SEM (cell line): ENCODE data around the gene OSTF1.

DNA sequence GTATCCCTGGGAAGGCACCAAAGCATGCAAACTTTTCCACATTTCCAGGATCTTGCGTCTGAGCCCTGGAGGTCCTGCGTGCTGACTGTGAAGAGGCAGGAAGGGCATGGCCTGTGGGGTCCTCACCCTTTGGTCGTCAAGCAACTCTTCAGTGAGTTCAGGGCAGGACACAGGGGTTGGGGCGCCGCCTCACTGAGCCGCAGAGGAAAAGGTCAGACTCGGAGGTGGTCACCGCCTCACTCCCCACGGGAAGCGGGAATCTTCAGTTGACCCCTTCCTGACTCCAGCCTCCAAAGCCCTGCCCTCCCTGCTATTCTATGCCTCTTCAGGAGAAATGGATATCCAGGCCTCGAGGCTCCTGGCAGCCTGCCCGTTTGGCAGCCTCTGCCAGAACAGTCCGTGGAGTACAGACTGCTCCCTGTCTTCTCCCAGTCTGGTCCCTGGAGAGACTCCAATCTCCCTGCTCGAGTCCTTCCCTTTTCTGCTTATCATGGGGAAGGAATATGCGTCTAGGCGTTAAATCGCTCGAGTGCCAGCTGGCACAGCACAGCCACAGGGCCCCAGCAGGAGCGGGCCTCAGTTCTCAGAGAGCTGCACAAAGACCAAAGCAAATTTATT lies 187.0 kb upstream of the KLF9 start:
- PRO-cap, result no peak

GRCh38 chr9:71096266-71096660 lies 25.2 kb downstream of the TRPM3 start:
- PRO-cap, result no peak

- PRO-cap, result no peak
These were observed 129.7 kb downstream of the CEMIP2 start for GRCh38 chr9:71638483-71639152.

GRCh38 chr9:71699702-71700065 lies 68.6 kb downstream of the CEMIP2 start:
- PRO-cap, result no peak

- PRO-cap, result no peak
These were observed 14.9 kb upstream of the CEMIP2 start for GRCh38 chr9:71783080-71783656.

DNA sequence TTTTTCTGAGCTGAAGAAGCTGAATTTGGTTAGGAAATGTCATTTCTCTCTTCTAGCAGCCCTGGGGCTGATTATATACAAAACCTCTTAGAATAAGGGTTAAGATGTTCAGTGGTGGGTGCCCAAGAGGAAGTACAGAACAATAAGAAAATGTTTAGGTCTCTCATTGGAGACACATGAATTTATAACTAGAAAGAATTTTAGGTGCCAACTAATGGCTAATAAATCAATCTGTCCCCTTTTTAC lies 14.2 kb downstream of the ABHD17B start:
- PRO-cap, result unidirectional peak, plus-strand start at position 107 of the sequence

DNA sequence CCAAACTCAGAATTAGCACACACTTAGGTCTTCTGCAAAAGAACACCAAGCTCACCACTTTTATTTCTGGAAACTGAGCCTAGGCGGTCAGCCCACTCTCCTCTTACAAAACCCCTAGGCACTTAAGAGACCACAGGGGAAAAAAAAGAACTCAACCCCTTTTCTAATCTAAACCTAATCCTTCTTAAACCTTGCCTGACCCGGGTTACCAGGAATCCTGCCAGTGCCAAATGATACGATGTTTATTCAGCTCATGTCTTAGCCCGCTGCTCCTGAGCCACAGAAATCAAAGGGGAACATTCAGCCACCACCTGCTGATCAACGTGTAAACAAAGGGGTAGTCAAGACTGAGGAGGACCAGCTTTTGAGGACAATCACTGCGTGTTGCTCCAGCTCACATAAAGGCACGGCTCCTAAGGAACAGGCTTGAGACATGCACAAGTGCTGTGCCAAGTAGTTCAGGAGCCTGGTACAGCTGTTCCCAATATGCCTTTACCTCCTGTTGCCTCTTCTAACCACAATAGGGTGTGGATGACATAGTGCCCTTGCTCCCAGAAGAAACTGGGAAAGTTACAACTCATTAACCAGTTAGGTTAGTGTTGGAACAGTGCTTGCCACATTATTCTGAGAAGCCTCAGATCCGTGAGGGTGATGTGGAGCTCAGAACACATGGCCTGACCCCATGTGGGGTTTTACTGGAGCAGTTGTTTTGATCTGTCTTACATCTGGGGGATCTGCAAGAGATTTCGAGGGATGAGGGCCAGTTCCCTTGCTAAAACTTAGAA lies 49.3 kb downstream of the ZFAND5 start:
- PRO-cap, result unidirectional peak, plus-strand start at position 57 of the sequence

- PRO-cap, result no peak
These were observed 9.0 kb downstream of the ZFAND5 start for GRCh38 chr9:72355764-72356629.

GRCh38 chr9:72461006-72461293 lies 60.5 kb upstream of the TMC1 start:
- PRO-cap, result no peak

- PRO-cap, result no peak
These were observed 43.4 kb upstream of the TMC1 start for GRCh38 chr9:72477888-72478606.

- PRO-cap, result no peak
These were observed 27.5 kb downstream of the ALDH1A1 start for GRCh38 chr9:72925314-72925837.

- PRO-cap, result no peak
These were observed 5.9 kb downstream of the ALDH1A1 start for GRCh38 chr9:72946719-72947542.

- PRO-cap, result no peak
These were observed 17.7 kb upstream of the ANXA1 start for GRCh38 chr9:73133858-73134408.

DNA sequence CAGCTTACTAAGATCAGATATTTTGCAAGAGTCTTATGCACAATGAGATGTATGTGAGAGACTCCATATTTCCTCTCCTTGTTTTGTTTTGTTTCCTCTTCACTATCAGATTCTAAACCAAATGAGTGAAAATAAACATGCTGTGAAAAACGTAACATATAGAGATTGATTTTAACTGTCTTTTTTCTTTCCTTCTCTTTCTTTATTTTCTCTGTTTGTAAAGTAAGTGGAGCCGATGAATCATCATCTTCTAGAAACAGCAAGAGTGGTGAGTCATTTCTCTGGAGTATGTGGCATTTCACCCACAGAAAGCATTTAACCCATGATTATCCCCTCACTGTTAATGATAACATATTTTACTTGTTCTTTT lies 2.3 kb upstream of the ANXA1 start:
- PRO-cap, result no peak

DNA sequence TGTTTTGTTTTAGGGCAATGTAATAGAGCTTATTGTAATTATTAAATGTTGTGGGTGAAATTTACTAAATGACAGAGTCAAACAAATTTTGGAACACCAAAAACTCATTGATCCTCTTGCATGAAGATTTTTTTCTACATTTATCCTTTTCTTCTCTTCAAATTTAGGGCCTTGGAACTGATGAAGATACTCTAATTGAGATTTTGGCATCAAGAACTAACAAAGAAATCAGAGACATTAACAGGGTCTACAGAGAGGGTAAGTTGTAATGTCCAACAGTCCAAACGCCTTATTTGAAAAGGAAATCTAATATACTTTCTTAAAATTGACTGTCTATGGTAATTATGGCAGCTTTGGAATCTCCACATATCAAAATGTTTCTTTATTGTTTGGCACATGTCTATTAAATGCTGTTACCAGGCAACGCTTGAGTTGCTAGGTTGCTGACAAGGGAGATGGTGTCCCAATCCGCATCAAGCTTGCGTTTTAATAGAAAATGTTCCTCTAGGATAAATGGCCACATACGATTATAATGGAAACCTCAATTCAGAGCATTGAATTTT lies 9.1 kb downstream of the ANXA1 start:
- PRO-cap, result no peak

DNA sequence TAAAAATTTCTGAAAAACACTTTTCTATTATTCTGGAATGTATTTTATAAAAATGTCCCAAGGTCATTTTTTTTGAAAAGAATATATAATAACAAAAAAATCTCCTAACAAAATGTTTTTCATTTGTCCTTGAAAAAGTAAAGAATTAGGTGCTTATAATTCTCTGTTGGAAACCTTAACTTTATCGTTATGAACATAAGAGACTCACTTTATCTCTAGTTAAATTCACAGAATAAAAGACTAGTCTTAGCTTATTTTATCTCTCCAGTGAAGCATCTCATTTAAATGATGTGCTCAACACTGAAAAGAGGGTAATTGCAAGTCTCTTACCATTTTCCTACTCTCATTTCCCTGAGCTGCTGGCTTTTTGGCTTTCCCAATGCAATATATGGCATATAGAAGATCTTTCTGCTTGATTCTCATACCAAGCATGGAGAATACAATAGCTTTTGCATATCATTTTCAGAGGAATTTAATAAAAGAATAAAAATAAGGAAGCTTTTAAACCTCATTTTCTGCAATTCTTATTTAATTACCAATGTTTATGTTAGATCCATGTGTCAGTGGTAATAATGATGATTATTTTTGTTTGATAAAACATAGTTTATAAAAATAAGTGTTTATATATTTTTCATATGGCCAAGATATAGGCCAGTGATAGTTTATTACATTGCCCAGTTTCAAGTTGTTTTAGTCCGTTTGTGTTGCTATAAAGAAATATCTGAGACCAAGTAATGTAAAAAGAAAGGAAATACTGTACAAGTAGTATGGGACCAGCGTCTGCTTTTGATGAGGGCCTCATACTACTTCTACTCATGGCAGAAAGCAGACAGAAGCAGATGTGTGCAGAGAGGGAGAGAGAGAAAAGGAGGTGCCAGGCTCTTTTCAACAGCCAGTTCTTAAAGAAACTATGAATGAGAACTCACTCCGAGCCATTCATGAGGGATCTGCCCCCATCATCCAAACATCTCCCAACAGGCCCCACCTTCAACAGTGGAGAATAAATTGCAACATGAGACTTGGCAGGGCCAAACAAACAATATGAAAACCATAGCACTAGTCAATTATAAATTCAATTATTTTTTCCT lies 9.9 kb downstream of the ANXA1 start:
- PRO-cap, result no peak

DNA sequence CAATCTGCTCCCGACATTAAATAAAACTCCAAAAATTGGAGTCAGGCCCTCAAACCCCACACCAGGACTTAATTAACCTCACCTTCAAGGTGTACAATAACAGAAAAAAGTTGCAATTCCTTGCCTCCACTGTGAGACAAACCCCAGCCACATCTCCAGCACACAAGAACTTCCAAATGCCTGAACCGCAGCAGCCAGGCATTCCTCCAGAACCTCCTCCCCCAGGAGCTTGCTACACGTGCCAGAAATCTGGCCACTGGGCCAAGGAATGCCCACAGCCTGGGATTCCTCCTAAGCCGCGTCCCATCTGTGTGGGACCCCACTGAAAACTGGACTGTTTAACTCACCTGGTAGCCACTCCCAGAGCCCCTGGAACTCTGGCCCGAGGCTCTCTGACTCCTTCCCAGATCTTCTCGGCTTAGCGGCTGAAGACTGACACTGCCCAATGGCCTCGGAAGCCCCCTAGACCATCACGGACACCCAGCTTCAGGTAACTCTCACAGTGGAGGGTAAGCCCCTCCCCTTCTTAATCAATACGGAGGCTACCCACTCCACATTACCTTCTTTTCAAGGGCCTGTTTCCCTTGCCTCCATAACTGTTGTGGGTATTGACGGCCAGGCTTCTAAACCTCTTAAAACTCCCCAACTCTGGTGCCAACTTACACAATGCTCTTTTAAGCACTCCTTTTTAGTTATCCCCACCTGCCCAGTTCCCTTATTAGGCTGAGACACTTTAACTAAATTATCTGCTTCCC lies 409.3 kb upstream of the RORB start:
- PRO-cap, result no peak

DNA sequence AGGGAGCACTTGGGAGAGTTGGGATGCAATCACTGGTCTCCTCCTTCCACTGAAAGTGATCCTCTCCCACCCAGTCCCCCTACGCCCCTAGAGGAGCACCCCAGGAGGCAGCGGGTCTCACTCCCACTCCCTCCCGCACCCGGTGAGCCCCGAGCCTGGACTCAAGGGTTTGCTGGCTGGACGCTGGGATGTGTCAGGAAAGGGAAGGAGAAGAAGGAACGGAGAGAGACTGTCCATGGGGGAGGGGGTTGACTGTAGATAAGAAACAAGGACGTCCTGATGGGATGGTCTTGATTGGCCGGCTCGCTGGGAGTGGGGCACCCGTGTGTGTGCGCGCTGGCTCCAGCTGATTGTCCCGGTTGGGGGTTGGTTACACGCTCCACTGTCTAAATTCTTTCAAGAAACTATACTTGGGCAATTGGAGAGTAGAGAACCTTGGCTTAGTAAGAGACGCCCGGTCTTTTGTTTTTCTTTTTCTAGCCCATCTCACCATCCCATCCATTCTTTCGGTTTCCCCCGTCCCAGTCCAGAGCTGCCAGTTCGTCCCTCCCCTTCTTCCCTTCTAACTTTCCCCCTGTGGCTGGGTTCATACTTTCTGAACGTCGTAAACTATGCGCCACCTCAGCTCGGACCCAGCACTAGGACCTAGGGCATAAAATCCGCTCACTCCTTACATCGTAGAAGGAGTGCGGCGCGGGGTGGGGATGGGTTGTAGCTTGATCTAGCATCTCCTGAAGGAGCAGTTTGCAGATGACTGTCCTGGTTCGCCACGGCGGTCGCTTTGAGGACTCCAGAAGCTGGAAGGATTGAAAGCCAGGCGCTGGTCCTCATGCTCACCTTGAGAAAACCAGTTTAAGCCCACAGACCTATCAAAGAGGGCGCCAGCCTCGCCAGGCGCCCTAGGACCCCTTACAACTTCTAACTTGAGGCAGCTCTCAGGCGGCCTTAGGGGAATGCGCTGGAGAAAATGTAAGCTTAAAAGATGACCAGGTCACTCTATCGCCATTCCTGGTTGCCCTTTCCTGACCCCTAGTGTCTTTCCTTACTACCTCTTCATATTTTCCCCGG lies 2.4 kb downstream of the RORB start:
- PRO-cap, result no peak

DNA sequence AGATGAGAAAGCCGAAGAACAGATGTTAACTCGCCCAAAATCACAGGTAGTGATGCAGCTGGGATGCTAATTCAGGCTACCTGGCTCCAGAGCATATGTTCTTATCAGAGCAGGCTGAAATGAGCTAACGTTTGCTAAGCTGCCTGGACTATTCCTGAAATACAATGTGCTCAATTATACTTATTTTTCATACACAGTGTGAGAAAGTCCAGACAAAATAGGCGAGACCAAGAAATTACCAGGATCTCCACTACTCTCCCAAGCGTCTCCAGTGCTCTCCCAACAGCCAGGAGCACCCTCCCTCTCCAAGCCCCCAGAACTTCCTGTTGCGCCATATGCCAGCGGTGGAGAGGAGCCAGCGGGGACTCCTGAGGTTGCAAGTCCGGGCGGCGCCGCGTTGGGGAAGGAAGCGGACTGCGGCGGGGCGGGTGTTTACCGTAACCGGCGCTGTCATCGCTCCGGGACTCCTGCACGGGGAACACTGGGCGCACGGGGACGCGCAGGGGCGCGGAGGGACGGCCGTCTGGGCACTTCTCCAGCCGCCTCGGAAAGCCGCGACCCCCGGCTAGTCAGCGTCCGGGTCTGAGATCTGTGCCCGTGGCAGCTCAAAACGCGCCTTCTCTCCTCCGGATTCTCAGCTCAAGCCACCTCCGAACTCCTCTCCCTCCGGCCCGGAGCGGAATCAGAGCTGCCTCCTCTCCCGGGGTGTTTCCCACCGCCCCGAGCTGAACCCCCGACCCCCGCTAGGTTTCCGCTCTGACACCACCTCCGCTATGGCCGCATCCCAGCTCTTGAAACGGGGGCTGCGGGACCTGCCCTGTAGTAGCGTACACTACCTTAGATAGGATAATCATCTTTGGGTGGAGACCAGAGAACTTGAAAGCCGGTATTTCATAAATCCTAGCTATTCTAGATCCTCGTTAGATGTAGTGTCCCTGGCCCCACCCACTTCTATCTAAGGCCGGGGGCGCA lies 640 bp downstream of the TRPM6 start:
- PRO-cap, result no peak

DNA sequence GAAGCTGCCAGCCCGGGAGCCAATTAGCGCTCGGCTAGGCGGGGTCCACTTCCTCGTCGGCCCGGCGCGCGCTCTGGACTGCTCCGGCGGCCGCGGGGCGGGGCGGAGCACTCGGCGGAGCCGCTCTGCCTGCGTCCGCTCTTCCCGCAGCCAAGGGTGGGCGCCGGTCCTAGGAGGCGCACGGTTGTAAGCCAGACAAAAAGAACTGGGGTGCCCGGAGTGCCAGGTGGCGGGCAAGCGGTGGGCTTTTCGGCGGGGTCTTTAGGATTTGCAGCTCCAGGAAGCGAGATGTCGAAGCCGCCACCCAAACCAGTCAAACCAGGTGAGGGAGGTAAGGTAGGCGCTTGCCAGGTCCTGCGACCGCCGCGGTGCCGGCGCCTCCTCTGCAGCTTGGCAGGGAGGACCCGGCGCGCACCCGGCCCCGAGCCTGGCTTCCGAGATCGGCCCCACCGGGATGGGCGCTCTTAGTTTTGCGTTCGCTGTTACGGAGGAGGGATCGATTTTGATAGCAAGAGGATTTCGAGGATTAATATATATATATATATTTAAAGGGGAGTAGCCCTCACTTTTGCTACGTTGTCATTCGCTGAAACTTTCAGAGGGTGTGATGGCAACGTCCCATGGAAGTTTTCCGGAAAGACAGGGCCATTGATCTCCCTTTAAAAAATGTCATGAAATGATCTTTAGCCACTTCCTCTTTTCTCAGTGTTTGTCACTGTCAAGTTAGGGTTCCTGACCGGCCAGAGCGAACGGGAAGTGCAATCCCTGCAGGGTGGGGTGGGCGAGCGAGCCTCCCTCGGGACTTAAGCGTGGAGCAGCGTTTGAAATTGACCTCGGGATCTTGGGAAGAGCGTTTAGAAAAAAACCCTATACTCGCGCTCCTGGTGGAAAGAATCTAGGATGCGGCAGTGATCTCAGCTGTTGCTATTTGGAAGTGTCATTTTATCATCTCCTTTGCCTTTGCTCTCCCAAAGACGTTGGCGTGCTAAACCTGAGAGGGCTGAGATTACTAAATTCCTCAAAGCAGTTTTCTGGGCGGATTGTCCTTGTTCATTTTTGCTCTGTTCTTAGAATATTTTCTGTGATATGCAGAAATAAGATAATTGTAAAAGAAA lies at the start of gene OSTF1:
Gene OSTF1, plus strand, starts transcription at position 110 of the 1,115 bp plus-strand sequence.
- PRO-cap, result bidirectional peak, plus-strand start at position 112 of the sequence, minus-strand start outside the sequence; bidirectional peak, plus-strand start at position 743 of the sequence, minus-strand start at position 445 of the sequence